Pulmonary lymph node (tissue), 1 donor: ENCODE data around the genes TMCO2 and KCNQ4.

GRCh38 chr1:39733020-39733686, 5.5 kb upstream of the PPIE start:
- PRO-cap = no peak

DNA sequence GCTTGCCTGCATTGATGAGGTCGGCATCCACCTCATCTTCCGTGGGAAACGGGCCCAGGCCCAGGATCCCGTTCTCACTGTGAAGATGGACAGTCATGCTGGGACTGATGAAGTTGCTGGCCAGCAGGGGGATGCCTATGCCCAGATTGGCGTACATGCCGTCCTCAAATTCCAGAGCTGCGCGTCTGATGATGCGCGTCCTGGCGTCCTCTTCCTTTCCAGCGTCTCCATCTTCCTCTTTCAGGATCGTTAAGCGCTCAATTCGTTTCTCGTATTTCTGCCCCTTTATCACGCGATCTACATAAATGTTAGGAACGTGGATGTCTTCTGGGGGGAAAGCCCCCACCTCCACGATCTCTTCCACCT, 1.0 kb downstream of the OXCT2 start:
- PRO-cap = no peak

GRCh38 chr1:39958681-39959246, 3.8 kb downstream of the MFSD2A start:
- PRO-cap = no peak

DNA sequence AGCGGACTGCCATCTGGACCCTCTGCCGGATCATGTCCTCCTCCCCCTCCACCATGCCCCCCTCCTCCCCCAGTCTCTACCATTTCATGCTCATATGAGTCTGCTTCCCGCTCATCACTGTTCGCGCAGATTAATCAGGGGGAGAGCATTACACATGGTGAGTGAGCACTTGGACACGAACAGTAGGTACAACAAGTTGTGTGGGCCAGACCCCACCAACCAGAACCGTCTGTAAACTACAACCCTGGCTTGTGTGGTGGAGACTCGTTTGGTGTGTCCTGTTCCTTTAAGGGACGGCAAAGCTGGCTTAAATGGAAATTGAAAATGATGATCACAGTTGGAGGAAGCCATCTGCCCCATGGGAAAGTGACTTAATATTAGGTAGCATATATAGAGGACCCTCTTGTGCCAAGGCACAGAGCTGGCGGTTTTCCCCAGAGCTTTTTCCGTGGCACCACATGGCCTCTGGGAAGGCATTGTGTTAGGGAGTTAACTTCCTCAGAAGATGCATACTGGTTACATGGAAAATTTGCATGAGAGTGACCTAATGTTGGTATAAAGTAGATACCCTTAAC, 27.1 kb downstream of the CAP1 start:
- PRO-cap = no peak

GRCh38 chr1:40072056-40073143, 24.7 kb downstream of the PPT1 start:
- PRO-cap = no peak

DNA sequence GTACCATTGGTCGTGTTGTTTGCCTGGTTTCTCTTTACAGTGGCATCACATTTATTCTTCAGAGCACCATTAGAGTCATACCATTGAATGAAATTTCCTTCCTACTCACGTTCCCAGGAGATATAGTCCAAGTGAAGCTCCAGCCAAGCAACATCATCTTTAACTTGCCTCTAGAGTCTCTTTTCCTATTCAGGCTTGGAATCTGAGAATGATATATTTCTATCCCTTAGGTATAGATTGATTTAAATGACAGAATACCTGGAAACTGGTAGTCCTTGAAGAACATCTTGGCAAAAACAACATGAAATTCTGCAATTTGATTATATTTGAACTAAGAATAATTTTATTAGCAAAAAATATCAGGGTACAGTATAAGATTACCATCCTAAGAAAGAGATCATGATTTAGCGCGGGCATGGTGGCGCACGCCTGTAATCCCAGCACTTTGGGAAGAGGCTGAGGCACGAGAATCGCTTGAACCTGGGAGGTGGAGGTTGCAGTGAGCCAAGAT, 28.1 kb downstream of the RLF start:
- PRO-cap = no peak

- PRO-cap = no peak
Measured at GRCh38 chr1:40247601-40248184, at the start of gene TMCO2. TSS of gene TMCO2 (plus strand) at chr1:40247937.

DNA sequence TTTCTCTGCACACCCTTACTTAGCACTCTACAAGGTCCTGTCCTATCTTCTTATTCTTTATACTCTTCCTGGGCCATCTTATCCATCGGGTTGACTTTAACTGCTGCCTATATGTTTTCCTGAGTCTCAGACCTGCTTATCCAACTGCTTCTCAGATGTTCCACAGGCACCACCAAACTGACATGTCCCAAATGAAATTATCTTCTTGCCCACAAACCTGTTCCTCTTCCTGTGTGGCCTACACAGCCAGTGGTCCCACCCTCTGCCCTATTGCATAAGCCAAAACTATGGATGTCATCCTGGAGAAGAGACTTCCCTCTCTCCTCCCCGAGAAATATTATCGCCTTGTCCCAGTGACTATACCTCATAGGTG, 22.8 kb upstream of the COL9A2 start:
- PRO-cap = no peak

DNA sequence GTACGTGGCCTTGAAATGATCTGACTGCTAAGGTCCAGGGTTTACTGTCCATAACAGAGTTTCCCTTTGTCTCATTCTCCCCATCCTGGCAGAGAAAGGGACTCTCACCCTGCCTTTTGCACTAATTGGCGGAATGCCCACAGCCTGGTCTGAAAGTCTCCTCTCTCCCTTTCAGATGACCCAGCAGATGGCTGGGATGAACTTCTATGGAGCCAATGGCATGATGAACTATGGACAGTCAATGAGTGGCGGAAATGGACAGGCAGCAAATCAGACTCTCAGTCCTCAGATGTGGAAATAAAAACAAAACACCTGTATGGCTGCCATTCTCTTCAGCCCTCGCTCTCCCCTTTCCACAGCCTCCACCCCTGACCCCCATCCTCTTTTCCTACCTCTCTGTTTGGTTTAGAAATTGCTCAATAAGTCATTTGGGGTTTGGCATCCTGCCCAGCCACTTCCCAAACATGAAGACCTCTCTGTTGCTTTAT, 28.4 kb upstream of the ZFP69B start:
- PRO-cap = no peak

GRCh38 chr1:40426633-40427007, 23.7 kb upstream of the ZFP69B start:
- PRO-cap = no peak

- PRO-cap = bidirectional peak, plus-strand start at chr1:40783877, minus-strand start at chr1:40783710
Measured at GRCh38 chr1:40783594-40784043, at the start of gene KCNQ4. TSS of gene KCNQ4 (plus strand) at chr1:40783787.

- PRO-cap = no peak
Measured at GRCh38 chr1:40824793-40825501, 37.2 kb downstream of the CITED4 start.

GRCh38 chr1:40859604-40860056, 2.5 kb downstream of the CITED4 start:
- PRO-cap = no peak

DNA sequence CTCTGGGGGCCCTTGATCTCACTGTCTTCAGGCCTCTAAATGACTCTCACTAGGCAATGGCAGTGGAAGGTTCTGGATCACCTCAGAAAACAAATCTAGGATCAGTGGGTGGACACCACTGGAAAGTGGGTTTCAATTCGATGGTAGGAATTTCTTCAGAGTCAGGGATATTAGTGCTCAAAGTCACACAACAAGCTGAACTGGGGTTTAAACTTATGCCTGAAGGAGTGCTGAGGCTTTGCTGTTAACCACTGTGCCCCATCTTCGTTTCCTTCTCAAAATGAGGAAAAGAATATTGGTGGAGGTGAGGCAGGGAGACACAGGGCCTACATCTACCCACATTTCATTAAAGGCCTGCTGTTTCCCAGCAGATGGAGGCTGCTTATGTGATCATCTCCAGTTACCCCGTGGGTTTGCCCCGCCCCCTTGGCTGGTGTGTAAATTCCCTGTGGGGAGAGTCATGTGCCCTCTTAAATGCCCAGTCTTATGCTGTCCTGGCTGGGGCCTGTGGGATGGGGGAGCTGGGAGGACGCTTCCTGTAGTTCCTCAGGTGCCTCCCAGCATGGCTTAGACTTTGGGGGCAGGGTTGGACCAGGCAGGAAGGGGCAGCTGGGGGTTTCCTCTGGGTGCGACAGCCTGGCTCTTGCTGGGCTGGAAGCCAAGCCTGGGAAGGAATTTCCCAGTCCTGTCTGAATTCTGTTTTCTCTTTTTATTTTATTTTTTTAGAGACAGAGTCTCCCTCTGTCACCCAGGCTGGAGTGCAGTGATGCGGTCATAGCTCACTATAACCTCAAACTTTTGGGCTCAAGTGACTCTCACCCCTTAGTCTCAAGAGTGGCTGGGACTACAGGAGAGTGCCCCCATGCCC, 15.5 kb upstream of the CITED4 start:
- PRO-cap = bidirectional peak, plus-strand start at position 513 of the sequence, minus-strand start at position 345 of the sequence

GRCh38 chr1:40984938-40985587, 5.6 kb downstream of the CTPS1 start:
- PRO-cap = no peak

DNA sequence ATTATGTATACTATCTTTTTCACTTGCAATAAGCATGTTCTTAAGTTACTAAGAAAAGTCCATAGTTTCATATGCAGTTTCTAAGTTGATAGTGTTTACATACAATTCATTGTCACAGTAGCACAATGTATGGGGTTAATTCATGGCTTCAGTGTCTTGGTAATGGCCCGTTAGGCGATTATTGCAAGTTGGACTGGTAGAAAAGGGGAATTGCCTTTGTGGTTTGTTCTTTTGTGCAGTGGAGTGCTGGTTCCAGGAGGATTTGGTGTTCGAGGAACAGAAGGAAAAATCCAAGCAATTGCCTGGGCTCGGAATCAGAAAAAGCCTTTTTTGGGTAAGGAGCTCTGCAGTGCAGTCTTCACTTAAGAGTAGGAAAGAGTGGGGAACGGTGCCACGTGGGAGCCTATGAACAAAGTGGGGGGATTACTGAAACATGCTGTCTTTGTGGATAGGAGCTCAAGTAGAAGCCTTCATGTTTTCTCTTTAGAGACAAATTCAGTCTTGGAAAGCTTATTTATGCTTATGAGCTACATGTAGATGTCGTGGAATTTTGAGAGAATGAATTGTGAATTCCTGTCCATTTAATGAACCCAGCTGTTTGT, 19.5 kb downstream of the SLFNL1 start:
- PRO-cap = no peak

GRCh38 chr1:41013609-41014274, 7.8 kb downstream of the SLFNL1 start:
- PRO-cap = no peak

DNA sequence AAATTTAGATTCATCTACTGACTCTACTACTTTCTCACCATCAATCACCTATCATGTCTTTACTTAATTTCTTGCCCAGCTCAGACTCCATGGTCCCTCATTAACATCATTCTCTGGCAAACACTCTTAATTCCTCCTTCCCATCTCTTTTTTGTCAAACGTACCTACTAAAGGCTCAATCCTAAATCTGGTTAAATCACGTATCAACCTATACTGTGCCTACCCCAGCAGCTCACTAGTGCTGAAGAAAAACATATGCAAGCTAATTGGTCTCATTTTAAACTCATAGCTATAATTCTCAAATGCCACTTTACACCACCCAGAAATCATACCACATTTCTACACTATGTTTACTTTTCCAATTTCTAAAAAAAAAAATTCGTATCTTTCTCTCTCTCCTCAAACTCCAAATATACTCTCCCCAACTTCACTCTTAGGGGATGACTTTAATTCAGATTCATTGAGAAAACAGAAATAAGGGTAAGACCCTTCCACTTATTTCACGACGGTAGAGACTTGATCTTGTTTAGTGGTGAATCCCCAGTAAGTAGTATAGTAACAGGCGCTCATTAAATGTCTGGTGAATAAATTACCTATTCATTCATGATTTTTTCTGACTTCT, 78.0 kb downstream of the SCMH1 start:
- PRO-cap = no peak

- PRO-cap = no peak
Measured at GRCh38 chr1:41916969-41917412, 1.7 kb downstream of the HIVEP3 start.

DNA sequence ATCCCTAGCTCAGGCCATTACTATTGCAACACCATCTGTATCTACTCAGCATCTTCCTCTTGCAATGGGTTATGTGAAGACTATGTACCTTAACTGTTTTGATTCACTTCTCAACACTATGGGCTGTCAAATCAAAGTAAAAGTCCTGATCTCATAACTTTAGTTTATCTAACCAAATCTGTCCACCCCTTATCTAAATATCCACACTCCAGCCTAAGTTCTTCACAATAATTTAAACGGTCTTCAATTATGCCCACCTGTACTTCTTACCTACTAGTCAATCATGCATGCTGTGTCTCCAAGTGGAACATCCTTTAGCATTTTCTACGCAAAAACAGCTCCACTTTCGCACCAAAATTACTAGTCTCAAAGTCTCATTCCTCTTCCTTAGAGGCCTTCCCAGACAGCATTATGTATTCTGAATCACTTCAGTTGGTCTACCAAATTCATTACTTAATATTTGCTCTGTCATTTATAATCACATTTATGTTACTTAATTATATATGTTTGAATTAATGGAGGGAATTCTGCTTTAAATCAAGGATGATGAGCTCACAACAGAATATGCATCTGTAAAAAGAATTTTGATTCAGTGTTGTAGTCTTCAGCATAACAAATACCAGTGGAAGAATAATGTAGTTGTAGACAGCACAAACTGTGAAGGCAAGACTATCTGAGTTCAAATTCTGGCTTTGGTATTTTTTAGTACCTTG, 58.8 kb upstream of the GUCA2A start:
- PRO-cap = no peak